ENCODE results near the genes LPAR2, ZNF493, ZNF429 and ZNF675.

DNA sequence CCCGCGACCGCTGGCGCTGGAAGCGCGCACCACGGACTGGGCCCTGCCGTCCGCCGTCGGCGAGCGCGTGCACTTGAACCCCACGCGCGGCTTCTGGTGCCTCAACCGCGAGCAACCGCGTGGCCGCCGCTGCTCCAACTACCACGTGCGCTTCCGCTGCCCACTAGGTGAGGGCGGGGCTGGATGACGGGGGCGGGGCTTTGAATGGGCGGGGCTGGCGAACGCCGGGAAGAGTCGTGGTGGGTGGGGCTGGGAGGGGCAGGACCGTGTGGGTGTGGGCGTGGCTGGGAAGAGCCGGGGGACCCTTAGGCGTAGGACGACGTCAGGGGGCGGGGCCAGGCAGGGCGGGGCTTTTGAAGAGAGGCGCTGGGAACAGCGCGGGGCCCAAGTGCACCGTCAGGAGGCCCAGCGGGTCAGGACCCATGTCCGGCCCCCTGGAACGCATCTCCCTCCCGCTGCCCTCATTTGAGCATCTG, 2.3 kb downstream of the CILP2 start:
- PRO-cap = no peak
- RAMPAGE, long total RNA, 2 experiments = no peak in any of the 2 experiments

DNA sequence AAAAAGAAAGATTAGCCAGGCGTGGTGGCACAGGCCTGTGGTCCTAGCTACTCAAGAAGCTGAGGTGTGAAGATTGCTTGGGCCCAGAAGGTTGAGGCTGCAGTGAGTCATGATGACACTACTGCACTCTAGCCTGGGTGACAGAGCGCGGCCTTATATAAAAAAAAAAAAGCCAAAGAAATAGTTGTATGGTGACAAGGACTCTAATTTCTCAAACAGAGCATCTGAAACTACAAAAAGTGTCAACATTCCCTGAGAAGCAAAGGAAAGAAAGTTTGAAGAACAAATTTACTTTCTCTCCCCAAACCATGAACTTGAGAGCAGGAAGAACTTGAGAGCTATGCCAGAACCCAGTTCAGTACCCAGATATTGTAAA, 3.3 kb downstream of the PBX4 start:
- PRO-cap = no peak
- RAMPAGE, long total RNA, 2 experiments = no peak in any of the 2 experiments

DNA sequence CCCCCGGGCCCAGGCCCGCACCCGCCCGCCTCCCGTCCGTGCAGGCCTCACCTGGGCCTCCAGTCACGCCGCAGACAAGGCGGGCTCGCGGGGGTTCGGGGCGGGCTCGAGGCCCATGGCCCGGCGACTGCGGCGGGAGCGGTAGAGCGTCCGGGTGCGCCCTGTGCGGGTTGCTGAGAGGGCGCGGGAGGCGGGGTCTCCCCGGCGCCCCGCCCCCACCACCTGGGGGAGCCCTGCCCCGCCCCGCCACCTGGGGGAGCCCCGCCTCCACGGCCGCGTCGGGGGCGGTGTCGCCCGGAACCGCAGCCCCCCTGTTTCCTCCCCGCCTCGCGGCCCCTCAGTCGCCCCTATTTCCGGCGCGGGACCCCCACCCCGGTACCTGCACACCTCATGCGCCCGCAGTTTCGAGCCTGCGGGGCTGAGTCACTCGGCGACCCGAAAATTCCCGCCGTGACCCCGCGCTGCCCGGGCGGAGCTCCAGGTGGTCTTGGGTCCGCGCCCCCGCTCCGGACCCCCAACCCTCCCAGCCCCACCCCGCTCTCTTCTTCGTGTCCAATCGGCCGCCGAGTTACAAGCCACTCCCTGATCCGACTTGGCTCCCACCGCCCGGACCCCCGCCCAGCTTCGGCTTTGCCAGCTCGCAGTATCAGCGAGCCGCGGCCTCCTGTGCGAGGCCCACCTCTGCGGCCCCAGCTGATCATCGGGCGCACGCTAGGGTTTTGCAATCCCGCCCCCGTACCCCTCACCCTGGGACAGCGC, at the start of gene LPAR2:
LPAR2 (minus strand) TSS at position 180 of the 759 bp plus-strand sequence.
- PRO-cap = no peak
- RAMPAGE, long total RNA, 2 experiments = no peak in any of the 2 experiments

DNA sequence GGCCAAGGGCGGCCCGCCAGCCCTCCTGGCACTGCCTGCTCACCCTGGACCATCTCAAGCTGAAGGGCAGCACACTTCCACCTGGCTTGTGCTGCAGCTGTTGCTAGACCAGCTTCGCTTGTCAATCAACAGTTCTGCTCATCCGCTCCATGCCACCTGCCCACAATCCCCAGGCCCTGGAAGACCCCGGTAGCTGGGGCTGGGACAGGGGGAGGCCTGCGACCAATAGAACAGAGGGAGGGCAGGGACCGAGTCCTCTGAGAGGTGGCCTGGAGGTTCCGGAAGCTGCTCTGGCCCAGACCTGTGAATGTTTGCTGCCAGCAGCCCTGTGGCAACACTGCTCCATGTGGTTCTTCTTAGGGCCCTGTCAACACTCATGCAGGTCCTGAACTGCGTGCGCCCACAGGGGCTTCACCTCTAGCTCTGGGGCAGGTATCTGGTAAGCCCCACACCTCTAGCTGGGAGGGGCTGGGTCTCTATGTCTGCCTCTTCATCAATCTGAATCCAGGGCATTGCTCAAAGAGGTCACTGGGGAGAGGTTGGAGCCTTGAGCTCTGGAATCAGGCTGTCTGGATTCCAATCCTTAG, 7.1 kb upstream of the GMIP start:
- PRO-cap = no peak
- RAMPAGE, long total RNA, 2 experiments = no peak in any of the 2 experiments

DNA sequence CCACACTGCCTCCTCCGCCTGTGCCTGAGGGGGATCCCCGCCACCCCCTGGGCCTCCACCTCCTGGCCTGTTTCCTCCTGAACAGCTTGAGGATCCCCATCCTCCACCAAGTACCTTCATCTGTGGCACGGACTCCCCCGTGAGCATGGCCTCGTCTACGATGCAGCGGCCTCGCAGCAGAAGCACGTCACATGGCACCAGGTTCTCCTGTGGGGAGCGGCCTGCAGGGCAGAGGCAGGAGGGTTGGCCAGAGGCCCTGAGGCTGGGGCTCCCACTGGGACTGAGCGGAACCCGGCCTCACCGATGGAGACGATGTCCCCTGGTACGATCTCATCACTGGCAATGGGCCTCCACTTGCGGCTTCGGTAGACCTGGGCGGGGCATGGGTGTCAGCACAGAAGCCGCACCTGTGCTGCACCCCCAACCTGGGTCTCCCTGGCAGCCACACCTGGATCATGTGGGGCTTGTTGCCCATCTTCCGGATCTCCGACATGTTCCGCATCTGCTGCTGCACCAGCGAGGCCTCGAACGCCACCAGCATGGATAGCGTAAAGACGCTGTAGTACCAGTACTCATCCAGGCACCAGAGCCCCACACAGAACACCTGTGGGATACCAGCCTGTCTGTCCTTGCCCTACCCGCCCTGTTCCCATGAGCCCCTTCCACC, 6.8 kb downstream of the ATP13A1 start:
- PRO-cap = no peak
- RAMPAGE, long total RNA, 2 experiments = no peak in any of the 2 experiments

- PRO-cap = no peak
- RAMPAGE, long total RNA, 2 experiments = no peak in any of the 2 experiments
Measured at GRCh38 chr19:19681134-19681869, 12.7 kb downstream of the ZNF101 start.

- PRO-cap = unidirectional peak, plus-strand start at chr19:19762805
- RAMPAGE, long total RNA, 2 experiments = no peak in any of the 2 experiments
Measured at GRCh38 chr19:19762522-19763062, 29.7 kb upstream of the ZNF14 start.

- PRO-cap = no peak
- RAMPAGE, long total RNA, 2 experiments = no peak in any of the 2 experiments
Measured at GRCh38 chr19:20082436-20083278, 4.9 kb downstream of the ZNF90 start.

- PRO-cap = no peak
- RAMPAGE, long total RNA, 2 experiments = no peak in any of the 2 experiments
Measured at GRCh38 chr19:20167645-20168118, 668 bp downstream of the ZNF486 start.

DNA sequence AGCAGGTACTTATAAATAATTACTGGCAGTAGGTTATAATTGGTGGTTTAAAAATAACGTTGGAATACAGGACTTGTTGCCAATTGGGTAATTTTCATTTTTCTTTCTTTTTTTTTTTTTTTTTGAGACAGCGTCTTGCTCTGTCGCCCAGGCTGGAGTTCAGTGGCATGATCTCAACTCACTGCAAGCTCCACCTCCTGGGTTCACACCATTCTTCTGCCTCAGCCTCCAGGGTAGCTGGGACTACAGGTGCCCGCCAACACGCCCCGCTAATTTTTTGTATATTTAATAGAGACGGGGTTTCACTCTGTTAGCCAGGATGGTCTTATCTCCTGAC, 93.7 kb downstream of the ZNF486 start:
- PRO-cap = no peak
- RAMPAGE, long total RNA, 2 experiments = no peak in any of the 2 experiments

GRCh38 chr19:20612818-20613307, 47.3 kb upstream of the ZNF737 start:
- PRO-cap = no peak
- RAMPAGE, long total RNA, 2 experiments = no peak in any of the 2 experiments

DNA sequence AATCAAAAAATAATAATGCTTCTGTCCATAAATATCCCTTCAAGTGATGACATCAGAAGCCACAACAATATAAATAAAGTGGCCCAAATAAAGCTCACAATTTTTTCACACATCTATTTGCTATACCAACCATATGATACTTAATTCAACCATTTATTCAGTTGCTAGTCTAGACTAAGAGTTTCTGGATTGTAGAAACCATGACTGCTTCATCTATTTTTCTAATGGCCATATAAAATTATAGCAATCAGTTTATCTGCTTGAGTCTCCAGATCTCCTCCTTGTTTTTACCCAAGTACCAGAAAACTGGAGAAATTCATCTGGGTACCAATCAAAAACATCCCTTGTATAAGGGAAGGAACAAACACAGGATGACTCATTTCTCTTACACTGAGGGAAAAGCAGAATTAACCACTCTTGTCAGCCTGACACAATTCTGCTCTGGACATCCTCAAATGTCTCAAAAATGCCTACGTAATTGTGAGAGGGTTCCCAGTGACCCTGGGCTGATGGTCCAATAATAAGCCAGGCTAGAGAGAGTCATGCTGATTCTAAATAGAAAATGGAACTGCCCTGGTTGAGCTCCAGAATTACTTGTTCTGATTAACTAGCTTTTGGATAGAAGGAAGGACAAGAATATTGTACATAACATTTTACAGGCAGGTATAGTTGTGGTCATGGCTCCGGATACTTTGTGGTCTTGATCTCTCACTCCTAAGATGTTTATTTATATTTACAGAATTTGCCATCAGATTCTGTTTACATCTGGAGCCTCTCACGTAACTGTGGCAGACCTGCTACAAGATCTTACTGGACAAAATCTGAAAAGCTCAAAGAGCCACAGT, 14.6 kb downstream of the ZNF708 start:
- PRO-cap = unidirectional peak, minus-strand start at position 308 of the sequence
- RAMPAGE, long total RNA, 2 experiments = no peak in any of the 2 experiments

DNA sequence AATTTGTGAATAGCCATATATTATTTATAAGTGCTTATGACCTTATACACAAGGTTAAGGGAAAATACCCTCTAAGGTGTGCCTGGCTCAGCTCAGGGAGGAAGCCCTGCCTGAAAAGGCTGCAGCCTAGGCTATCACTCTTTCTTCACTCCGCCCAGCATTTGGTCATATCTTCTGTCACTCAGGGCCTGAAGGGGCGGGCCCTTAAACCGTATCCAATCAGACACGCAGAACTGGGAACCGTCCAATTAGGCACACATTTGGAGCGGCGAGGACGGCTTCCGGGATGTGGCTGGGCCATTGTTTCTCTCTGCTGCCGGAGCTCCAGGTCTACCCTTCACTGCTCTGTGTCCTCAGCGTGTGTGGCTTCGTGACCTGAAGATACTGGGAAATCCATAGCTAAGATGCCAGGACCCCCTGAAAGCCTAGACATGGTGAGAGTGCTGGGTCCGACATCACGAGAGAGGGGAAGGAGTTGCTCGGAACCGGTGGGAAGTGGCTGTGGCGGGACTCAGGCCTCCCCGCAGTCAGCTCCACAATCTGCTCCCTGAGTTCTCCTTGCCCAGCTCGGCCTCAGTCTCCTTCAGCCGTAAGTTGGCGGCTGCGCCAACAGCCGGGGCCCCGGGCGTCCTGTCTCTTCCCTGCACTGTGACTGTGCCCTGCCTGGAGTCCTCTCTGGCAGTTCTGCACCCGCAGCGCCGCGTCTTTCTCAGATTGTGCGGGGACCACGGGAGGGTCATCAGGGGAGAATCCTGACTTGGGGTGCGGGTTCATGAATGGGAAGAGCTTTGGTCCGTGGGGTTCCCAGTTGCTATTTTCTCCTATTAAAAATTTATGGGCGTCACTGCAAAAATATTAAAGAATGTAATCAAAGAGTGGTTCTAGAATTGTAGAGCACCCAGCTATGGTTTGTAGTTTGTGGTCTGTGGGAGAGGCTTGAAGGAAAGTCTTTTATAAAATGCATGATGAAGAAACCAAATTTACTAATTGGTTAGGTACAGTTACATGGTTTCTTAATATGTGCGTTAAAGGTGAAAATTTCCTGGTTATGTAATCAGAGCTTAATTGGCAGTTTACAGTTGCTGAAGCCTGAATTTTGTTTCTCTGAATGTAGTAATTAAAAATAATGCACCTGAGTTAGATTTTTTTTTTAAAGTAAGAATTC, at the start of gene ZNF493:
ZNF493 (plus strand) TSS at position 300 of the 1,165 bp plus-strand sequence.
- PRO-cap = bidirectional peak, plus-strand start at position 300 of the sequence, minus-strand start at position 136 of the sequence
- RAMPAGE, long total RNA, 2 experiments = start-site peak on the plus strand in 2 of 2 experiments, centred at positions 302 to 304 of the sequence, 48 to 69 reads per replicate

GRCh38 chr19:21505056-21506354, at the start of gene ZNF429:
ZNF429 (plus strand) TSS chr19:21505602.
- PRO-cap = unidirectional peak, plus-strand start at chr19:21505602; unidirectional peak, plus-strand start at chr19:21505876; bidirectional peak, plus-strand start at chr19:21506089, minus-strand start at chr19:21505995; bidirectional peak, plus-strand start at chr19:21506234, minus-strand start at chr19:21506163
- RAMPAGE, long total RNA, 2 experiments = start-site peak on the plus strand in 2 of 2 experiments, at chr19:21505599-21505621 at its widest, 23 to 126 reads per replicate

DNA sequence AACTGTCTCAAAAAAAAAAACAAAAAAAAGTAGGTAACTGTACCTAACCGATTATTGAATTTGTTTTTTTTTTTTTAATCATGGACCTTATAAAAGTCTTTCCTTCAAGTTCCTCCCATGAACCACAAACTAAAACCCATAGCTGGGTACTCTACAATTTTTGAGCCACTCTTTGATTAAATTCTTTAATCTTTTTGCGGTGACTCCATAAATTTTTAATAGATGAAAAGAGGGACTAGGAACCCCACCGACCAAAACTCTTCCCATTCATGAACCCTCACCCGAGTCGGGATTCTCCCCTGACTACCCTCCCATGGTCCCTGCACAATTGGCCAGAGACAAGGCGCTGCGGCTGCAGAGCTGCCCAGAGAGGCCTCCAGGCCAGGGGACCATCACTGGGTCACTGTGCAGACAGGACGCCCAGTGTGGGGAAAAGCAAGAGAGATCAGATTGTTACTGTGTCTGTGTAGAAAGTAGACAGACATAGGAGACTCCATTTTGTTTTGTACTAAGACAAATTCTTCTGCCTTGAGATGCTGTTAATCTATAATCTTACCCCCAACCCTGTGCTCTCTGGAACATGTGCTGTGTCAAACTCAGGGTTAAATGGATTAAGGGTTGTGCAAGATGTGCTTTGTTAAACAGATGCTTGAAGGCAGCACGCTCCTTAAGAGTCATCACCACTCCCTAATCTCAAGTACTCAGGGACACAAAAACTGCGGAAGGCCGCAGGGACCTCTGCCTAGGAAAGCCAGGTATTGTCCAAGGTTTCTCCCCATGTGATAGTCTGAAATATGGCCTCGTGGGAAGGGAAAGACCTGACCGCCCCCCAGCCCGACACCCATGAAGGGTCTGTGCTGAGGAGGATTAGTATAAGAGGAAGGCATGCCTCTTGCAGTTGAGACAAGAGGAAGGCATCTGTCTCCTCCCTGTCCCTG, 62.4 kb downstream of the ZNF429 start:
- PRO-cap = no peak
- RAMPAGE, long total RNA, 2 experiments = no peak in any of the 2 experiments

DNA sequence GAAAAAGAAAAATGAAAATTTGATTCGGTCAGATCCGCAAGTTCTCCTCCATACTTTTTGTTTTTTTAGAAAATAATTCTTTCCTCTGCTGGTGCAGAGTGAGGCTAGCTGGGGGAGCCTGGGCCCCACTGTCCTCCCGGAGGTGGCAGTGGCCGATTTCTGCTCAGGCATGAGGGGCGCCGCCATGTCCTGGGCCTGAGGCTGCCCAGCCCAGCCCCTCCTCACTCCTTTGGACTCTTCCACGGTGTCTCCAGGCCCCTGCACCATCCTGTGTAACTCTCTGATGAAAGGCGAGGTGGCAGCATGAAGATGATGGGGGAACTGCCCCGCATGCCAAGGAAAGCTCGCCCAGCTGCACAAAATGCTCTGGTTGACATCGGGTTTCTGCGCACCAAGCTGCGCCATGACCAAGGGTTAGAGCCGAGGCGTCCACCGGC, 58.2 kb downstream of the ZNF100 start:
- PRO-cap = no peak
- RAMPAGE, long total RNA, 2 experiments = no peak in any of the 2 experiments

- PRO-cap = no peak
- RAMPAGE, long total RNA, 2 experiments = no peak in any of the 2 experiments
Measured at GRCh38 chr19:22532970-22533298, 101.2 kb upstream of the ZNF492 start.

DNA sequence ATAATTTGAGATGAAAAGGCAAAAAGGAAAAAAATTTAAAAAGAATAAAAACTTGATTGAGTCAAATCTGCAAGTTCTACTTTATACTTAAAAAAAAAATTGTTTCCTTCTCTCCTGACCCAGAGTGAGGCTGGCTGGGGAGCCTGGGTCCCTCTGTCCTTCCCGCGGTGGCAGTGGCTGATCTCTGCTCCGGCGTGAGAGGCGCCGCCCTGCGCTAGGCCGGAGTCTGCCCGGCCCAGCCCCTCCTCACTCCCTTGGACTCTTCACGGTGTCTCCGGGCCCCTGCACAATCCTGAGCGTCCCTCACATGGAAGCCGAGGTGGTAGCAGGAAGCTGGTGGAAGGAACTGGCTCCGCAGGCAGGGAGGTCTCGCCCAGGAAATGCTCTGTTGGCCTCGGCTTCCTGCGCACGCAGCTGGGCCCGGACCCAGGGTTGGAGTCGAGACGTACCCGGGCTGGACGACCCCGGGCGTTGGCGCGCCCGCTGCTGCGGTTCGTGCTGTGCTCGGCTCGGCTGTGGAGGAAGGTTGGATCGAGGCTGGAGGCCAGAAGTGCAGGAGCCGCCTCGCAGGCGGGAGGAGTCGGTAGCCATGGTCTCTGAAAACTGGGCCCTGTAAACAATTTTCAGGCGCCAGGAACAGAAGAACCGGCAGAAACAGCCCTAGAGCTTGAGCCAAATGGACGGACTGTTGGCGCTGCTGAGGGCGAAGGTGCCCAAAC, 46.4 kb downstream of the ZNF724 start:
- PRO-cap = bidirectional peak, plus-strand start at position 311 of the sequence, minus-strand start at position 172 of the sequence
- RAMPAGE, long total RNA, 2 experiments = no peak in any of the 2 experiments

GRCh38 chr19:23393792-23394132, 1.5 kb downstream of the ZNF91 start:
- PRO-cap = no peak
- RAMPAGE, long total RNA, 2 experiments = no peak in any of the 2 experiments

DNA sequence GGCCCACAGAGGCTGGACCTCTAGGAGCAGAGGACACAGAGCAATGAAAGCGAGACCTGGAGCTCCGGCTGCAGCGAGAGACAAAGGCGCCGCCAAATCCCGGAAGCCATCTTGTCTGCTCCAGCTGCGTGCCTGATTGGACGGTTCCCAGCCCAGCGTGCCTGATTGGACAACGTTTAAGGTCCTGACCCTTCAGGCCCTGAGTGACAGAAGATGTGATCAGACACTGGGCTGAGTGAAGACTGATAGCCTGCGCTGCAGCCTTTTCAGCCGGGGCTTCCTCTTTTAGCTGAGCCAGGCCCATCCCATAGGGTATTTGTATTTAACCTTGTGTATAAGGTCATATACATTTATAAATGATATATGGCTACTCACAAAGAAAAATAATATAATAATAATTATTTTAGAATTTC, at the start of gene ZNF675:
ZNF675 (minus strand) TSS at position 117 of the 413 bp plus-strand sequence.
- PRO-cap = bidirectional peak, plus-strand start at position 222 of the sequence, minus-strand start at position 117 of the sequence
- RAMPAGE, long total RNA, 2 experiments = start-site peak on the minus strand in 2 of 2 experiments, centred at positions 79 to 86 of the sequence, 29 to 33 reads per replicate